ENCODE measurements around a stretch of chr14.

DNA sequence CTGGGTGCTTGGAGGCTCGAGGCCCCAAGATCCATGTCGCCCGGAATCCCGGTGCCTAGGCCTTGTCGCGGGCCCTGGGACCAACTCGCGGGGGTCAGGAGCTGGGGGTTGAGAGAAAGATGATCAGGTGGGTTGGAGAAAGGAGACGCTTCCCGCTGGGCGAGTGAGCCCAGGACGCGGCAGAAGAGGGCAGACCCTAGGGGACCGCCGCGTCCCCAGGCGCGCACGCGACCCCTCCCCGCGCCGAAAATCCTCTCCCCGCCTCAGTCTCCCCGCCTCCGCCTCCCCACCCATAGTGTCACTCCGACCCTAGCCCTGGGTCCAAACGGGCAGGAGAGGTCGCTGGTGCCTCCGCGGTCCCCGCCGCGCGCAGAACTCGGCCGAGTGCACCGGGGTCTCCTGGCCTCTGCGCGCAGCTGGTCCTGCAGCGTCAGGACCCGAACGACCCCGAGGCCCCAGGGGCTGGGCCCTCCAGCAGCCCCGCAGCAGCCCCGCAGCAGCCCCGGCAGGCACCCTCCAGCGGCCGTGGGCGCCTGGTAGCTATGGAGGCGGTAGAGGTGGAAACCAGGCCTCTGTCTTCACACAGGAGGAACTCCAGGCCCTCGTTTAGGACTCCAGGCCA lies 60.2 kb upstream of the EIF5 start:
- PRO-cap = no peak

DNA sequence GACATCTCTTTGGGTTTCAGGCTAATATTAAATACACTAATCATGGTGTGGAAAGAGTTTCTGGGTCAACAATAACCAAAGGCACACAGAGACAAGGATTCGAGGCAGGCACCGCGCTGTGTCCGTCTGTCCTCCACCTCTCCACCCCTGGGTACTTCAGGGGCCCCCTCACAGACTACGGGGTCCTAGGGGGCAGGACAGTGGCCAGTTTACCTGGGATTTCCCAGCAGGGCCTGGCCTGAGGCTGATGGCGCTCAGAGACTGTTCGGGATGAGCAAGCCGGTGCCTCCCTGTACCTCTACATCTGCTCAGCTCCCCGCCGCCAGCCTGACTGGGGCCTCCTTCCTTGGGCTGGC lies 18.1 kb upstream of the EIF5 start:
- PRO-cap = no peak

- PRO-cap = no peak
These were observed 6.5 kb downstream of the EIF5 start for GRCh38 chr14:103340202-103341186.

DNA sequence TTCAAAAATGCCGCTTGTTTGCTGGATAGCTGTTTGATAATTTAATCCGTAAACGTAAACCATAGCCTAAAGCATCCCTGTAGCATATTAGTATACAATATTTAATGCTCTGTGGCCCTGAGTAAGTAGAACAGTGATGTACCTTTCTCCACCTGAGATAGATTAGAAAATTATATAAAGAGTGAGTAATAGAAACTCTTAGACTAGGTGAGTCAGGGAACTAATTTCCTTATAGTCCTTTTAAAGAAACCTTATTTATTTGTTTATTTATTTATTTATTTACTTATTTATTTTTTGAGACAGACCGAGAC lies 2.0 kb downstream of the MARK3 start:
- PRO-cap = no peak

GRCh38 chr14:103488716-103489996 lies 33.5 kb downstream of the CKB start:
- PRO-cap = no peak

GRCh38 chr14:103518179-103518542 lies 4.5 kb downstream of the CKB start:
- PRO-cap = no peak

GRCh38 chr14:103518543-103519091 lies 4.0 kb downstream of the CKB start:
- PRO-cap = no peak

GRCh38 chr14:103535117-103535639 lies 6.2 kb downstream of the TRMT61A start:
- PRO-cap = no peak

DNA sequence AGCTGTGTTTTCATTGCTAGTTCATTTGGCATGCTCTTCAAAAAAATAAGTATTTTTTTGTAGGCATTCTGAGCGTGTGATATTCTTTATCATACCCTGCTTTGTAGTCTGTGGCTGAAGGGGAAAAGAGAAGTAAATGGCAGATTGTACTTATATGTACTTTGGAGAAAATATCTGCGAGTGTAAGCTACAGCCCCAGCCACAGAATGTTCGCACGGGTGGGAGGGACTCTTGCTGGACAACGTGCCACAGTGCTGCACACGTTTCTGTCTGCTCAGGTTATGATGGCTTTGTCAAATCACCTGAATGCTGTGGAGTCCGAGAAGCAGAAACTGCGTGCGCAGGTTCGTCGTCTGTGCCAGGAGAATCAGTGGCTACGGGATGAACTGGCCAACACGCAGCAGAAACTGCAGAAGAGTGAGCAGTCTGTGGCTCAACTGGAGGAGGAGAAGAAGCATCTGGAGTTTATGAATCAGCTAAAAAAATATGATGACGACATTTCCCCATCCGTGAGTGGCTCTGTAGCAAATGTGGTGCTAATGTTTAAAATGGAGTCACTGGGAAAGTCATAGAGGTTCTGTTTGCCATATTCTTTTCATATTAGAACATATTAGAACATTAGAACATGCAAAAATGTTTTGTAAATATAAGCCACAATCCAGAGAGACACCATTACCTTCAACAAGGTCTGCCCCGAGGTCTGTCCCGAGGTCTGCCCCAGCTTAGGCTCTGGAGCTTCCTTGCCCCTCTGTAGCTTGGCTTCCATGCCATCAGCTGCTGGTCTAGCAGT lies 28.5 kb downstream of the KLC1 start:
- PRO-cap = no peak

DNA sequence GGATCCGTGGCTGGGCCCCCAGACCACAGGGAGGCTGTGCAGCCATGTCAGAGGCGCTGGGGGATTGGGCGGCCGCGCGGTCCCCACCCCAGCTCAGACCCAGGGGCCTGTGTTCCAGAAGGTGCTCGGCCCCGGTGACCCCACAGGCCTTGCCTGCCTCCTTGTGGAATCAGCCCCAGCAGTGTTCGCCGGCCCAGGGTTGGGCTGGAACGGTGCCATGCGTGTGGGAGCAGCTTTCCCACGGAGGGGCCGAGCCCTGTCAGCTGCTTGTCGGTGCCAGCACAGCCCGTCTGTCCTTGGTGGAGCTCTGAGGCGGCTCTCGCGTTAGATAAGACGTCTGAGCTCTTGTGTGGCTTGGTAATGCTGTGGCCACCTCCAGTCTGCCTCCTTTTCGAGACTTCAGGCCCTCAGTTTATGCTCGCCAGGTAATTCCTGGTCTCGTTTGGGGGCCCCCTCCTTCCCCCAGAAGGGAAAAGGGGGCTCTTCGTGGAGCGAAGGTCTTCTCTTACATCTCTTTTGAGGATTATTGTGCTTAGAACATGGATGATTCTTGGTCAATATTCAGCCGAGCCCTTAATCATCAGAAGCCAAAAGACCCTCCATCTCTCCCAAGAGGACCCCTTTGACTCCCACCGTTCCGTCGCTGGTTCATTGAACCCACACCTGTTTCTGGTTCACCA lies 8.6 kb downstream of the ZFYVE21 start:
- PRO-cap = no peak

DNA sequence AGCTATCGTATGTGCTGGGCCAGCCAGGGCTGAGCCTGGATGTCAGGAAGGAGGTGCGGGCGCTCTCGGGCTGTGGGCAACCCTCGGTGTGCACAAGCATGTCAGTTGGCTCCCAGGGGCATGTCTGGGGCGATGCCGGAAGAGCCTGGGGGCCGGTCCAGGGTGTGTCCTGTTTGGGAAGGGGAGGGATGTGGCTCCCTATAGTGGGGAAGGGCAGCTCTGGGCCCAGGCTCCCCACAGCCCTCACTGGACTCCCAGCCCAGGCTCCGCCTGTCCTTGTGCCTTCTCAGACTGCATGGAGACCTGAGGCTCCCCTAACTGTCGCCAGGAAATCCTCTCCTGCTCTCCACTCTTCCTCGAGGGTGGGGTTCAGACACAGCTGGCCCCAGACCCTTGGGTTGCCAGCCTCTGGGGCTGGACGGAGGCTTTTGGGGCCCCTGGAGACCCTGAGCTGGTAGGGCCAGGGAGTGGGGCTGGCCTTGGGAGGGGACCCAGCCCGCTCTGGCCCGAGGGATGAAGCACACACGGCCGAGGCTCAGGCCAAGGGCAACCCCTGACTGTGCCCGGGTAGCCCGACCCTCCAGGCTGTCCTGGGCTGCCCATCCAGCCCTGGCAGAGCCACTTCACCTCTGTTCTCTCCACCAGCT lies 19.3 kb downstream of the ASPG start:
- PRO-cap = no peak

DNA sequence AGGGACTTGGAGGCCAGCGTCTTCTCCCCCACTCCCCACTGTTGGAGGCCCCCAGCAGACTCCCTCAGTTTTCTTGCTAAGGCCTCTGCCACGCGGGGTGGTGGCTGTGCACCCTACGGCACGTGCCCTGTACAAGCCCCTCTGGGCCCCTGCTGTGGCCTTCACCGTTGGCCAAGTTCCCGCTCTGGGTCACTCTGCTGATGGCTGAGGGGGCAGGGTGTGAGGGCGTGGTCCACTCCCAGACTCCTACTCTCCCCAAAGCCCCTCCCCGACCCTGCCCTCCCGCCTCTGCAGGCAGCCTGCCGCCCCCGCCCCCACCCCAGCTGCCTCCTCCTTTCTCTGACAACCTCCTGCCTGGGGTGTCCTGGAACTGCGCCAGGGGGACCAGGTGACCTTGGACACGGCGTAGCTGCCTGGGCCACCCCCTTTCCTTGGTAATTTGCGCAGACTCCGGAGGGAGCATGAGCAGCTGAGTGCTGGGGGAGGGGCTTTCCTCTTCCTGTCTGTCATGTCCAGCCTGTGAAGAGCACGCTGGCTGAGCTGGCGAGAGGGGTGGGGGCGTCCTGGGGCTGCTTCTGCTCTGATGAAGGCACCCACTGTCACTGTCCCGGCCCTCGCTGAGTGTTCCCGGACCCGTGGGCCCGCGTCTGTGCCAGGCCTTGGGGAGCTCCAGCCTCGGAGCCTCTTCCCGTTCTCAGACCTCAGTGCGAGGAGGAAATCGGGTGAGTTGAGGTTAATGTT lies 84.9 kb downstream of the KIF26A start:
- PRO-cap = no peak

DNA sequence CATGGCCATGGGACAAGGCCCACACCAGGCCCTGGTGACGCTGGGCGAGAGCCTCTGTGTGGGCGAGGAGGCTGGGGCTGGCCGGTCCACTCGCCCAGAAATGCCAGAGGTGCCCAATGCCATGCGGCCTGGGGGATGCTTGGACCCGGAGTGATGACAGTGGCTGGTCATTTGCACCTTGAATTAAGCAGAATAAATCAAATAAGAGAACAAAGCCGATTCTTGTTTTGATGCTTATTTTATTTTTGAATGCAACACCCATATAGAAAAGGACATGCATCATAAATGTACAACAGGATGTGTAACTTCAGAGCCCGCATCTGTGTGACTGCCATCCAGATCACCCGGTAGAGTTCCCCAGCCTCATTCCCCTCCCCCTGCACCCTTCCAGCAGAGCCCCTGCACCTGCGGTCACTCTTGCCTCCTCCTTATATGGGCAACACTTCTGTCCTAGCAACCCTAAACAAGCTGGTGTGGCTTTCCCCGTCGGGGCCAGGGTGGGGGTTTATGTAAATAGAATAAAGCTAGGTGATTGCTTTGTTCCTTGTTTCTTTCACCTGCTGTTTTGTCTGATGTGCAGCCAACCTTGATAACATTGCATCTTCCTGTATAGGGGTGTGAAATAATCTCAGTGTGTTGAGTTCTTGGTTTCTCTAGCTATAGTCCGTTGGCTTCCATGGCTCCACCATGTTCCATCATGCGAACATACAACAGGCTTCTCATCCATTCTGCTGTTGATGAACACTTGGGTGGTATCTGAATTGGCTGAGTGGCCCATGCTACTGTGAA lies 102.0 kb downstream of the KIF26A start:
- PRO-cap = no peak

DNA sequence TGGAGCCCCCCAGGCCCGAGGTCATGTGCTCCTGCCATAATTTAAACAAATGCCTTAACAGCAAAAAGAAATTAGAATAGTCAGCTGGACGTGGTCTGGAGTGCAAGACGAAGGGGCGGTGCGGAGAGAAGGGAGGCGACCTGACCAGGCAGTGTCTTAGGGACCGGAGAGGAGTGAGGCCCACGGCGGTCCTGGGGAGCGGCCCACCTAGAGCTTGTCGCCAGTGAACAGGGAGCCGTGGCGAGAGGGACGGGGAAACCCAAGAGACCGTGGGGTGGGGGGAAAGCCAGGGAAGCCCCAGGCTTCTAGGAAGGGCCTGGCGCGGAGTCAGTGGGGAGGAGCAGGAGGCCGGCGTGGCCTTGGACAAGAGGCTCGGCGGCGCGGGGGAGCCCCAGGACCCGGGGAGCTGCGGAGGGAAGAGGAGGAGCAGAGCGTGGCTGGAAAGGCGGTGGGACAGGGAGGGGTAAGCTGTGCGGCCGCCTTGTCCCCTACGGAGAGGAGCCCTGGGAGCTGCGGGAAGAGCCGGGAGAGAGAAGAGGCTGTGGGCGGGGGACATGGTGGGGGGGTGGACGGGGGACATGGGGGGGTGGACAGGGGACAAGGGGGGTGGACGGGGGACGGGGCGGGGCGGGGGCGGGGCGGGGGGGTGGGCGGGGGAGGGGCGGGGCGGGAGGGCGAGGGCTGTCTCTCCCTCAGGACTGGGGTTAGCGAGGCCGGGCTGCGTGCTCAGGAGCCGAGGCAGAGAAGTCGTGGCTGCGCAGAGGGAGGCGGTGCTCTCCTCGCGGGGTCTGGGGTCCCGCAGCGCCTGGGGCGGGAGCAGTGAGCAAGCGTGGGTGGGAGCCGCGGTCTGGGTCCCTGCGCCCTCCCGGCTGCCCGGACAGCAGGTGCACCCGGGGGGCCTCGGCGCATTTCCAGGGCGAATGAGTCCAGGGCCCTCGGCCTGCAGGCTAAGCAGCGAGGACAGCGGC lies 118.3 kb upstream of the C14orf180 start:
- PRO-cap = no peak

DNA sequence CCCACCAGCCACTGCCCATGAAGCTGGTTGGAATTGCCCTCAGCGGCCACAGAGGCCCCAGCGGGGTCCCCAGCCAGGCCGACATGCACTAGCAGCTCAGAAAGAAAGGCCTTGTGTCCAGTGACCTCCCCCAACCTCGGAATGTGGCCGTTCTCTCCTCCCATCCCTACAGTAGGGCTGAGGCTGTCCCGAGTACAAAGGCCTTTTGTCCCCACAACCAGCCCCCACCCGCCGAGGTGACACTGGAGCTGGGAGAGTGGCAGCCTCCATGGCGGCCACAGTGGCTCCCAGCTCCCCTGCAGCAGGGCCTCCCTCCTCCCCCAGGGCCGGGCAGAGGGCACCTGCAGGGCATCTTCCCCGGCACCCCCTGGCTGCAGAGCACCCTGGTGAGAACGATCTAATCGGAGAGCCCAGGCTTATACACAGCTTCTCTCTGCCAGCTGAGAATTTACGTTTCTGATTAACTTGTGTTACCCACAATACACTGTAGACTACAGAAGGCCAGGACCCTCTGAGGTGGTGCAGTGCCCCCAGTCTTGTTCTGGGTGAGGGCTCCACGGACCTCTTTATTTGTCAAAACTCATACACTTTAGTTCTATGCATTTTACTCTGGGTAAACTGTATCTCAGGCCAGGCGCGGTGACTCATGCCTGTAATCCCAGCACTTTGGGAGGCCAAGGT lies 23.2 kb upstream of the INF2 start:
- PRO-cap = unidirectional peak, minus-strand start at position 143 of the sequence

DNA sequence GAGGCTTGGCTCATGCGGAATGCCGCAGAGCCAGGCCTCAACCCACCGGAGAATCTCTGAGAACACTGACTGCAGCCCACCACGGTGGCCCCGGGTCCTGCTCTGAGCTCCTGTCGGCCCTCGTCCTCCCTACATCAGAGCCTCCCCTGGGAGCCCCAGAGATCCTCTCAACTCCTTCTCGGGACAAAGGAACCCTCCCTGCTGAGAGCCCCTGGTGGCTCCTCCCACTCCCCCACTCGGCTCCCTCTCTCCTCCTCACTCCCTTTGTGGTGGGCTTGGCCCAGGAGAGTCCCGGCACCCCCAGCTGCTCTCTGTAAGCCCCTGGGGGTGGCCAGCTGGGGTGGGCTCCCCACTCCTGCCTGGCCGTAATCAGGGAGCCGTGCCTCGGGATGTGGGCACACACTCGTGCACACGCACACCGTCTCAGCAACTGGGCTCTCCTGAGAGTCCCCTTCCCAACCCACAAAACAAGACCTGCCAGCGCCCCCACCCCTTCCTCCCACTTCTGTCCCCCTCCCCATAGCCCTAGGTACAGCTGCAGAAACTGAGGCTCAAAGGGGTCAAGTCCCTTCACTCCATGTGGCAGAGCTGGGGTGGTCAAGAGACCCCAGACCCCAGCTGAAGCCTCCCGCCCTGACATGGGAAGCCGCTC lies 10.9 kb upstream of the INF2 start:
- PRO-cap = no peak

- PRO-cap = no peak
These were observed 16.8 kb upstream of the ADSS1 start for GRCh38 chr14:104707192-104707636.

- PRO-cap = no peak
These were observed 11.3 kb upstream of the ADSS1 start for GRCh38 chr14:104712710-104713142.

DNA sequence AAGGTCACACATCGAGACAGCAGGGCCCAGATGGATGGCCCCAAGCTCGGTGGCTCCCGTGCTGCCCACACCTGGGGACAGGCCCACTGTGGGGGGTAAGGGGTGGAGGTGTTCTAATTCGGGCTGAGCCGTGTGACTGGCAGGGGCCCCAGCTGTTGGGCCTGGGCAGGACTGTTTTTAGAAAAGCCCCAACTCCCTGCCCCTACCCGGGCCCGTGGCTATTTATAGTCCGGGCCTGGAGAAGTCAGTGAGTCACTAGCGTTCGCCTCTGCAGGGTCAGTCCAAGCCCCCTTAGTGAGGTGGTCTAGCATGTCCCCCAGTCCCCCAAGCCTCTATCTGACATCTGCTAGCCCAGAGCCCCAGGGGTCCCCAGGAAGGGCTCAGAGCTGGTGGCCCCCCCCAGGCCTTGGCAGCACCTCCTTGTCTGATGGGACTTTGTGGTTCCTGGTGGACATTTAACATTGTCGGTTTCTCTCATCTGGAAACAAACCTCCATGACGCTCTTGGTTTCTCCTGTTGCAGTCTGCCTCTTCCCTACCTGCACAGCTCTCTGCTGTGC lies 1.9 kb upstream of the ADSS1 start:
- PRO-cap = no peak

- PRO-cap = no peak
These were observed 13.8 kb downstream of the SIVA1 start for GRCh38 chr14:104766830-104767048.

Measured in gallbladder (tissue), 1 donor.